SJSA1 (cell line): ENCODE results near the gene RGS19.

GRCh38 chr20:64052256-64052613 is 2.8 kb upstream of the SOX18 start:
- RAMPAGE, long total RNA: no peak

DNA sequence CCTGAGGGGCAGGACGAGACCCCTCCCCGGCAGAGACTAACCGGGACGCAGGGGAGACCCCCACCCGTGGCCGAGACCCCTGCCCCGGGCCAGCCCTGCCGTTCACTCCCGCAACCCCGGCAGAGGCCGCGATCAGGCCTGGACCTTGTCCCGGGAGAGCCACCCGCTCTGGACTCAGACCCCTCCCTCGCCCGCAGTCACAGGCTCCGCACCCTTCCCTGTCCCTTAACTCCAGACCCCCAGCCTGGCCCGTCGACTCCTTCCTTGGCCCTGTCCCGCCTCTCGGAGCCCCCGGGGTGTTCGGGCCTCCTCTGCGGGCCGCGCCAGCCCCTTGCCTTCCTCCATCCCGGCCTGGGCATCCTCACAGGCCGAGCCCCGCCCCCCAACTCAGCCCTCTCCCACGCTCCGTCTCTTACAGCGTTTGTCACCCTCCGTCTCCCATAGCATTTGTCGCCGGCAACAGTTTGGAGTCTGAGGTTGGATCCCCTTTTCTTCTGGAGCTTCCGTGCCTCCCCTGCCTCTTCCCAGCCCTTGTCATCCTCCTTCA is 549 bp downstream of the TCEA2 start:
- RAMPAGE, long total RNA: no peak

- RAMPAGE, long total RNA: no peak
Measured at GRCh38 chr20:64079054-64080236, at the start of gene RGS19. TSS of gene RGS19 (minus strand) at chr20:64079518.

- RAMPAGE, long total RNA: no peak
Measured at GRCh38 chr20:64238132-64238864, 17.2 kb upstream of the PCMTD2 start.